Breast epithelium (tissue), 2 donors: ENCODE data around the genes IDE and PLCE1.

DNA sequence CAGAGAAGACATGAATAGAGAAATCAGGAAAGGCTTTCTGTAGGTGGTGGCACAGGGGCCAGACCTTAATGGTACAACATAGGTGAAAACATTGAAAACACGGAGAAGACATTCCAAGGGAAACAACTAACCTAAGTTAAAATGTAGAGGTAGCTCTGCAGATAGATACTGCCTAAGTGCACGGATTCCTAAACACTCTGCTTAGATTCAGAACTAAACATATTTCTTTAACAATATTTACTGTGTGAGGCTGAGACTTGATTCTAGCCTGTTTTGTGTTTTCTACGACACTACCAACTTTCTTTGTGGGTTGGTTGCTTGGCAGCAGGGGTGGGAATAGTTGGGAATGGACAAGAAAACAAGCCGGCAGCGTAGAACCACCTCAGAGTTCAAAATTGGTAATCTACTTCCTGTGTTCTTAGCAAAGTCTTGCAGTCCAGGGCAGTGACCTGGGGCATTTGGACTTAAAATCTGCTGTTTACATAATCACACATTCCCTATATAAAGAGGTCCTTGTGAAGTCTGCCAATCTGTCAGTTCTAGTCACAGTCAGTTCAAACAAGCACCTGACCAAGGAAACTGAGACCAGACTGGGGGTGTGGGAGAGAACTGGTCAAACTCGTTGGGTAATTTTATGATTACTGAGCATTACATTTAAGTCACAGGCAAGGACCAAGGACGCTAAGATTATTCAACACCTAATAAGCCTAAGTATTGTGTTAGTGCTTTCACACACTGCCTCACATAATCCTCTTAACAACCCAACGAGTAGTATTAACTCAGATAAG, 168.0 kb downstream of the CPEB3 start:
- PRO-cap = no peak
- RAMPAGE, long total RNA, 2 experiments = no peak in any of the 2 experiments

GRCh38 chr10:92419871-92420928, 129.2 kb downstream of the MARCHF5 start:
- PRO-cap = no peak
- RAMPAGE, long total RNA, 2 experiments = no peak in any of the 2 experiments

DNA sequence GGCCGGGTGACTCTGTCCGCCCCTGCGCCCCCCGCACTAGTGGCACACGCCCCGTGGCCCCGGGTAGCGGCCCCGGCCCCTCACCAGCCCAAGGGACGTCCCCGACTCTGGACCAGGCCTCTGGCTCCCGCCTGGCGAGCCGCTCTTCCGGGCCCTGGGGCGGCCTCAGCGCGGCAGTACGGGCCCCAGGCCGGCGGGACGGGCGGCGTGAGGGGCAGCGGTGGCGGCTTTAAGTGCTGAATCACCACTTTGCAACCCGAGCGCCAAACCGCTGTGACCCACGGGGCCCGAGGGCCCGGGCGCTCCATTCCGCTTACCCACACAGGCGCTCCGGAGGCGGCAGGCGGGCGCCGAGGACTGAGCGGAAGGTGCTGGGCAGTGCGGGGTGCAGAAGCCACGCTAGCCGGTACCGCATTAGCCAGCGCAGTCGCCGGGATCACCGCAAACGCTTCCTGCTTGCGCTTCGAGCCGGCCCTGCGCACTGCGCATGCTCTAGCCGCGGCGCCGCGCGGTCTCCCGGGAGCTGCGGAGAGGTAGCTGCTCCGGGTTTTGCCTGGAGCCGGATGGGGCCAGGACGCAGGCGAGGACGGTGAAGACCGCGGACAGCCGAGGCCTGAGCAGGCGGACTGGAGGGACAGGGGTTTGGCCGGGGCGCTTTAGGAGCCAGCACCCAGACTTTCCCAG, at the start of gene IDE:
Gene IDE (minus strand): TSS at position 489 of the 684 bp plus-strand sequence.
- PRO-cap = bidirectional peak, plus-strand start at position 536 of the sequence, minus-strand start at position 489 of the sequence
- RAMPAGE, long total RNA, 2 experiments = start-site peak on the minus strand in 2 of 2 experiments, centred at positions 441 to 450 of the sequence, 80 to 300 reads per replicate

DNA sequence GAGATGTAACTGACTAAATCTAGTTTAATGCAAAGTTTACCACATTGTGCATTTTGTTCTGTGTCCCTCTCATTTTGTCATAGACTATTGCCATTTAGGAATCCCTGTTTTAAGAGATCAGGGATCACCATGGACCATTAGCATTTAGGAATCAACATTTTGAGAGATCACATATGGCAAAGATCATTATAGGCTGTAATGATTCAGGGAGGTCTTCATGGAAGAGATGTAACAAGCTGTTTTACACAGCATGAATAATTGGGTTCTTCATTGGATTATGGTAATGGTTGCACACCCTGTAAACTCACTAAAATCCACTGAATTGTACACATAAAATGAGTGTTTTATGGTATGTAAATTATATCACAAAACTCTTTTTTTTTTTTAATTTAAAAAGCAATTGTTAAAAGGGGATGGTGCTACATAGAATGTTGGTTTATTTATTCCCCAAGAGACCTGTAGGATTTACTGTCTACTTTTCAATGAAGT, 41.0 kb upstream of the HHEX start:
- PRO-cap = no peak
- RAMPAGE, long total RNA, 2 experiments = no peak in any of the 2 experiments

- PRO-cap = unidirectional peak, plus-strand start at chr10:92691105
- RAMPAGE, long total RNA, 2 experiments = no peak in any of the 2 experiments
These were observed 938 bp downstream of the HHEX start for GRCh38 chr10:92690348-92691437.

- PRO-cap = no peak
- RAMPAGE, long total RNA, 2 experiments = no peak in any of the 2 experiments
These were observed 79.8 kb downstream of the EXOC6 start for GRCh38 chr10:92927864-92928683.

- PRO-cap = no peak
- RAMPAGE, long total RNA, 2 experiments = no peak in any of the 2 experiments
These were observed 193.3 kb downstream of the MYOF start for GRCh38 chr10:93288612-93289381.

DNA sequence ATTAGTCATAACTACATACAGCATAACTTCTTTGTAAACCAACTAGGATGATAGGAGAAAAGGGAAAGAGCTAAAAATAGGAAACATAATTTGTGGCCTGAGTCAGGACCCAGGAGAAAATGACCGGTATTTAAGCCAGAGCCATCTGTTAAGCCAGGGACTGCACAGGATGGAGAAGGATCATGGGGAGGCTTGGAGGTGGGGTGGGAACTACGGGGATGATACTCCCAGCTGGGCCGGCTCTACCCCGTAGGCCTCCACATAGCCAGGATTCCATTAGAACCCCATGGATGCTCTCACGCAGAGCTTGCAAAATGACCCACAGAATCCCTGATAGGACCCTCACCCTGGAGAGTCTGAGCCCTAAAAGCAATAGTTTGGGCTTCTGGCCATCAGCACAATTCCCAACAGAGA, 98.5 kb downstream of the MYOF start:
- PRO-cap = no peak
- RAMPAGE, long total RNA, 2 experiments = no peak in any of the 2 experiments

DNA sequence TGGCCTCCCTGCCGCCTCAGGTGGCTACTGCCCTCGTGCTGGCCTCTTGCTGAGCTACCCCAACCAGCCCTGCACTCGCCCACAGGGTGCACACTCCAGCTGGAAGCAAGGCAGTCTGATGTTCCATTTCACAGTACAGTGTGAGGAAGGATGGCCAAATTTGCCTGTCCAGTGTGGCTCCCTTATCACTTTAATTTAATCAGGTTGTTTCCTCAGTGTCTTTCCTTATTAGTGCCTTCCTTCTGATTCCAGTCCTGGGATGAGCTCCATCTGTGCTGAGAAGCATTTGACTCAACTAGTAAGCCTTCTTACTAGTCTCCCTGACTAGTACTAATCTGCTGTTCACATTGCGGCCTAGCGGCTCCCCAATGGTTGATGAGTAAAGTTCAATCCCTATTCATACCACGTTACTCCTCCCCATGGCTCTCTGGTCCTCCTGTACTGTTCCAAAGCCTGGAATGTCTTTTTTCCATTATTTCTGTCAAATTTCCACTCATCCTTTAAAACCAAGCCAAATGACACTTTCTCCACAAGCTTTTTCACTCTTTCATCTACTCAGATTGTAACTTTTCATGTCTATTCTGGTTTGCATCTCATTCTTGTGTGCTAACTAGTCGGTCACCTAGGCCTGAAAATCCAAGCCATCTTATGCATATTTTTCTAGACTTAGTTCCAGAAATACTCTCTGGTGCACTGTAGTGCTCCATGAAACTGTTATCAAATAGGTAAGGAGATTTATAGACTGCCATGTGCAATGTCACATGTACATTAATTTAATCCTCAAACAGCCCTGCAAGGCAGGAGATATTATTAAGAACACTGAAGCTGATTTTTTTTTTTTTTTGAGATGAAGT, 8.0 kb downstream of the MYOF start:
- PRO-cap = no peak
- RAMPAGE, long total RNA, 2 experiments = no peak in any of the 2 experiments

- PRO-cap = no peak
- RAMPAGE, long total RNA, 2 experiments = no peak in any of the 2 experiments
These were observed 6.6 kb downstream of the FFAR4 start for GRCh38 chr10:93573103-93573392.

DNA sequence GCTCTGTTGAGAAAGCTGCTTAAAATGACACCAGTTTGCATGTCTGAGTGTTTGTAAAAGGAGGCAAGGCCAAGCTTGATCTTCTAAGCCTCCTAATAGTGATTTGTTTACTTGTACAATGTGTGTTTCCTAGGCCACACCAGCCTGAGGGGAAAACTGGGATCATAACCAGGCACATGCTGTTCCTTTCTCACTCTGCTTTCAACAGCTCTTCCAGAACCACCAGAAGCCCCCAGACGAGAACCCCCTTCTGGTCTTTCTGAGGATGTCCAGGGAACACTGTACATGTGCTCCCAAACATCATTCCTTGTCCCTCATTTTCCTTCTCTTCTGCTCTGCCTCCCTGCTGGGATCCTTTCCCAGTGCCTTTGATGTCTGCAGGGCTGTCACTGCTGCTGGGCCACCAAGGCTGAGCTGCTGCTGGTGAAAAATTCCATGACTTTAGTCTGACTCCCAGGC, 4.0 kb upstream of the LGI1 start:
- PRO-cap = no peak
- RAMPAGE, long total RNA, 2 experiments = no peak in any of the 2 experiments

GRCh38 chr10:93916803-93917413, 23.1 kb downstream of the SLC35G1 start:
- PRO-cap = no peak
- RAMPAGE, long total RNA, 2 experiments = no peak in any of the 2 experiments

DNA sequence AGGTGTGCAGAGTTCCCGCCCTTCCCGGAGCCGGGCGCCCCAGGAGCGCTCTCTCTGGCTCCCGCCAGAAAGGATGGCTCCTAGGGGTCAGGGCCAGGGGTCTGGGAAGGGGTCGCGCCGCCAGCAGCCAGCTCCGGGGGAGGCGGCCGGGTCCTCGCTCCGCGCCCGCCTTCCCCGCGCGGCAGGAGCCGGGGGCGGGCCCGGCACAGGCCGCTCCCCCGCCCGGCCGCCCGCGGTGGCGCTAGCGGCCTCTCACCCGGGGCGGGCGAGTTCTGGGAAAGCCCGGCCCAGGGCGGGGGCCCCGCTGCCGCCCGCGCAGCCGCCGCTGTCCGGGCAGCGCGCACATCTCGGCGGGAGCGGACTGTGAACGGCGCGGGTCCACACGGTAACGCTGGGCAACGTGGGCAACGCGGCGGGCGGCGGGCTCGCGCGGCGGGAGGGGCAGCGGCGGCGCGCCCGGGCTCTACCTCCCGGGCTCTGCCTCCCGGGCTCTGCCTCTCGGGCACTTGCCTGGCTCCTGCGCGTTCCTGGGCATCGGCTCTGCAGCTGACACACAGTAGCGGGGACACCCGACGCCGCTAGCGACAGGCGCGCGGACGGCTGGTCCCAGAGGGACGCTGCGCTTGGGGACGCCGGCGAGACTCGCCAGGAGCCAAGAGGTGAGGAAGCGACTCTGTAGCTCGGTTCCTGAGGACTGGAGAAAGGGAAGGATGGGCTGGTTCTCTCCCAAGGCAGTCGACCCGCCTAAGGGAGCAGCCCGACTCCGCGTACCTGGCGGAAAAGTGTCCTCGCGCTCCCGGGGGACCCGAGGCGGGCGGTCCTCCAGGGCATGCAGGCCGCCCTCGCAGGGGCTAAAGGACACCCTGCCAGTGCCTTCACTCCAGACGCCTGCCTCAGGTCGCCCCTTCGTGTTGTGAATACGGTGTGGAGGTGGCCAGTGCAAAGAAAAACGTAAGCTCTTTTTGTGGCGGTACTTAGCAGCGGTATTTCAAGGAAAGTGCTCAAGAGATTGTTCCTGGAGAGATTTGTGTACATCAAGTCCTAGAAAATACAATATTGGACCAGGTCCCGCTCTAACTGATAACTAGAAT, at the start of gene PLCE1:
Gene PLCE1 (plus strand): TSS at position 332 of the 1,091 bp plus-strand sequence.
- PRO-cap = bidirectional peak, plus-strand start at position 345 of the sequence, minus-strand start at position 180 of the sequence
- RAMPAGE, long total RNA, 2 experiments = no peak in any of the 2 experiments

DNA sequence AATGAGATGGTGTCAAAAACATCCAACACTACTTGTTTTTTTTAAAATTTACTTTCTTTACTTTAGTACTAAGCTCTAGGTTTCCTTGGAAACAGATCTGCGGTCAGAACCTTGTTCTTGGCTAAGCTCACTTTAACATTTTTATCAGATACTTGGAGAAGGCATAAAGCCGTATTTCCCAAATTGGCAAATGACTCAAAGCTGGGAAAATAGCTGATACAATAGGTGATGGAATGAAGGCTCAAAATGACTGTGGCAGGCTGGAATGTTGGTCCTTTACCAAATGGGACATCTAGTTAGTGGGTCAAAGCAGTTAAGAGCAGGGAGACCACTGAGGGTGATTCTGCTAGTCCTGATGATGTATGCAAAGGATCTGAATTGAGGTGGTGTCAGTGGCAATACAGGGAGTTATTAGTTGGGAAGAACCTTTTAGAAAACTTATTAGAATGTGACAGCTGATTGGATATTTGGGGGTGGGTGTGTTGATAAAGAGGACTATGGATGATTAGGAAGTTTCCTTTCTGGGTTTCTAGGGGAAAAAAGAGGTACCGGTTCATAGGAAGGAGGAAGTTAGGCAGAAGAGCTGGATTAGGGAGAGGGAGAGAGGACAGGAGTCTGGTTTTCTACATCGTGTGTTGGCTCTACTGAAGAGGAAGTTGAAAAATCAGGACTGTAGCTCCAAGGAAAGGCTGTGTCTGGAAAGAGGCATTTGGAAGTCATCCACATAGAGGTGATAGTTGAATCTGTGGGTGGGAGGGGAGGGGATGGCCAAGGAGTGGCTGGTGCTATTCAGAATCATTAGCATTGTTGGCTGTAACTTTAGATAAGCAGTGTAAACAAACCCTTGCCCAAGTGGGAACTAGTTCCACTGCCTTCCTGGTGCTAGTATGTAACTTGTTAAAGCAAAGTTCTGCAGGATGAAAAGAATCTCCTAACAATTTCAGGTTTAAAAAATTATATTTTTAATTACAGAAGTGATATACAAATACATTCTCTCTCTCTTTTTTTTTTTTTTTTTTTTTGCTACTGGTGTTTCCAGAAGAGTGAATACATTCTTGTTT, 13.2 kb downstream of the PLCE1 start:
- PRO-cap = no peak
- RAMPAGE, long total RNA, 2 experiments = no peak in any of the 2 experiments

DNA sequence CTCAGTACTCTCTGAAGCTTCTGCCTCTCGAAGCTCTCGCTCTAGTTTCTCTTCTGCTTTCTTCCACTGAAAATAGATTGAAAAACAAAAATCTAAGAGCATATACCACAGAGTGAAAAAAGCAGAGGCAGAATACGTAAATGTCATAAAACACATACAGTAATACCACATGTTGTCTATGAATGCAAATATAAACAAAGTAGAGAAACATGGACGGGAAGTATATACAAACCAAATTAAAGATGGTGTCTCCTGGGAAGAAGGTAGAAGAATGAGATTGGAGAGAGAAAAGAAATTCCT, 17.9 kb downstream of the NOC3L start:
- PRO-cap = no peak
- RAMPAGE, long total RNA, 2 experiments = no peak in any of the 2 experiments

- PRO-cap = no peak
- RAMPAGE, long total RNA, 2 experiments = no peak in any of the 2 experiments
These were observed 12.7 kb downstream of the CYP2C19 start for GRCh38 chr10:94774941-94775766.

DNA sequence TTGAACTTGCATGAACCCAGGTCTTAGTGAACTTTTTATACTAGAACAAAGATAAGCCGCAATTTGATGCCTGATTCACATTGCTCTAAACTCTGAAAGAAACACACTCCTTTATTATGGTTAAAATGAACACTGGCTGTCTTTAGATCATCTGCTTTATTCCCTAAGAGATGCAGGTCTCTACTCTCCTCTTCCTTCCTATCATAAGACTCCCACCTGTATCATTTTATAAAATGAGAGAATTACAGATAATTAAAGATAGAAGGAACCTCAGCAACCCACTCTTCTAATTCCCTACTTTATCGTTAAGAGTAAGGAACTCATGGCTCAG, 47.8 kb upstream of the CYP2C8 start:
- PRO-cap = no peak
- RAMPAGE, long total RNA, 2 experiments = no peak in any of the 2 experiments

- PRO-cap = no peak
- RAMPAGE, long total RNA, 2 experiments = no peak in any of the 2 experiments
These were observed 3.4 kb downstream of the PDLIM1 start for GRCh38 chr10:95287231-95288064.

DNA sequence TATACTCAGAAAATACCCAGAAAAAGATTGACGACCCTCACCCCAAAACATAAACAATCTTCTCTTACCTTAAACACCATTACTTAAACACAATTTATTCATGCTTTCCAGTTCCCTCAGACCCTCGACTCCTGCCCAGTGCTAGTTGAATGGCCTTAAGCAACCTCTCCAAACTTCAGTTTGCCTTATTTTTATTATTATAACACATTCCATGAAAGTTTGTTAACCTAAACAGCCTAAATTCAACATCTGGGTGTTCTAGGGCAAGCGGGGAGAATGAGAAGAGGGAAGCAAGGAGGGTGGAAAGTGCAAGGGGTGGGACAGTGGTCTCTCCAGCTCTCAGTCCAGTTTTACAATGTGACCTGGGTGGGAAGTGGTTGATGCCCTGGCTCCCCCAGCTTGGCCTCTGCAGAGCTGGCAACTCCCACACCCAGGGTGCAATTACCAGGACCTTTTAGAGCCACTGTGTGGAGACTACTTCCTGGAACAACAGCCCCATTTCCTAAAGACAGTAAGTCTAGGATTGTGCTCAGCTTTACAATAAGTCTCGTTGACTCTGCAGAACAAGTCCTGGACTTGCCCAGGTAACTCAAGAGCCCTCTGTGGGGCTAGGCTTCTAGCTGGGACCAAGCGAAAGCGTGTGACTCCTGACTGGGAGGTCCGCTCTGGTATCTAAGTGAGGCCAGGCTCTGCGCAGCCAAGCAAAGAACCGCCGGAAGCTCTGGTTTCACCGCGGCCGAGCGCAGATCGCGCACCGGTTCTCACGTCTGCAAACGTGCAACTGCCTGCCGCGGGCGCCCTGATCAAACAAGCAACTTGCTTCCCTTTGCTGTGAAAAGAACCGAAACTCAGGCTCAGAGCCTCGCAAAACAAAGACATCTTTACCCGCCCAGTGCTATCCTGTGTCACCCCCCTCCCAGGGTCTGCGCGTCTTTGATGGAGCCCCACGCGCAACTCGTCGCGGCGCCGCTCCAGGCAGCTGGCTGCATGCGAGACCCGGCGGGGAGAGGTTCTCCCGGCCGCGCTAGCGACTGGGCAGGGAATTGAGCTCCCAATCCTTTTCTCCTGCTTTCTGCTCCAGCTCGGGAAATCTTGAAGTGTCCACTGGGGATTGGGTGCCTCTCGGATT, 4.2 kb upstream of the PDLIM1 start:
- PRO-cap = no peak
- RAMPAGE, long total RNA, 2 experiments = no peak in any of the 2 experiments

GRCh38 chr10:95297375-95297841, 6.6 kb upstream of the PDLIM1 start:
- PRO-cap = no peak
- RAMPAGE, long total RNA, 2 experiments = no peak in any of the 2 experiments